Thoracic aorta (tissue), 1 donor: ENCODE data around the gene FOXQ1.

- RAMPAGE, long total RNA, result no peak
These were observed 144.3 kb upstream of the DUSP22 start for GRCh38 chr6:147887-148390.

DNA sequence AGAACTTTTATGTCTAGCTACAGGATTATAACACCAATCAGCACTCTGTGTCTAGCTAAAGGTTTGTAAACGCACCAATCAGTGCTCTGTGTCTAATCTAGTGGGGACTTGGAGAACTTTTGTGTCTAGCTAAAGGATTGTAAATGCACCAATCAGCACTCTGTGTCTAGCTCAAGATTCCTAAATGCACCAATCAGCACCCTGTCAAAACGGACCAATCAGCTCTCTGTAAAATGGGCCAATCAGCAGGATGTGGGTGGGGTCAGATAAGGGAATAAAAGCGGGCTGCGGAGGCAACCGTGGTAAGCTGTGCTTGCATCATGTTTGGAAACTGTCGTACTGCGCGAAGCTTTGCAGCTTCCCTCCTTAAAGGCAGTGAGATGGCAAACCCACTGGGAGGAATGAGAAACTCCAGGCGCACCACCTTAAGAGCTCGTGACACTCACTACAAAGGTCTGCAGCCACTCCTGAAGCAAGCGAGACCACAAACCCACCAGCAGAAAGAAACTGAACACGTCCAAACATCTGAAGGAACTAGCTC is 112.1 kb upstream of the DUSP22 start:
- RAMPAGE, long total RNA, result no peak

GRCh38 chr6:336573-337276 is 44.4 kb downstream of the DUSP22 start:
- RAMPAGE, long total RNA, result no peak

DNA sequence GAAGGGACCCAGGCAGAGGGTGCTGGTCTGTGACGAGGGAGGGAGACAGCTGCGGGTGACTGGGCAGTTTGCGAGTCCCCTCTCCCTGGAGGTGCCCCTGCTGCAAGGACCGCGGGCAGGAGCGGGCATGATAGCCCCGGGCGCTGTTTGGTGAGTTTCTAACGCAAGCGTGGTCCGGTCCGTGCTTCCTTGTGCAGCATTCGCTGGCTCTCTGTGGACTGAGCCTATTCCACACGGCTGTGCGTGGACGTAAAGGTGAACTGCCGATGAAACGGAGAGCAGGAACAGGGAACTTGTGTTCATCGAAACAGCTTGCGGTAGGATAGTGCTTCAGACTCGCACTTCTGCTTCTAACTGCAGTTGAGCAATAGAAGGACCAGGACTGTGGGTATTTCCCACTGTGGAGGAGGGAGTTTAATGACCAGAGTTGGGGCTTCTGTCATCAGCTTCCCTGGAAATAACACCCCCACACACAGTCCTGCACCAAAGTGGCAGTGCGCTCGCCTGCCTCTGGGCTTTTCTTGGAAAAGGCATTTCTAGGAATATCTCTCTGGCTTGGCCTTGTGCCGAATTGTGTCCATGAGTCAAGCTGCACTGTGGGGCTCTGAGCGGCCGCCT is 48.8 kb downstream of the DUSP22 start:
- RAMPAGE, long total RNA, result no peak

- RAMPAGE, long total RNA, result no peak
These were observed 8.2 kb downstream of the IRF4 start for GRCh38 chr6:399568-400290.

DNA sequence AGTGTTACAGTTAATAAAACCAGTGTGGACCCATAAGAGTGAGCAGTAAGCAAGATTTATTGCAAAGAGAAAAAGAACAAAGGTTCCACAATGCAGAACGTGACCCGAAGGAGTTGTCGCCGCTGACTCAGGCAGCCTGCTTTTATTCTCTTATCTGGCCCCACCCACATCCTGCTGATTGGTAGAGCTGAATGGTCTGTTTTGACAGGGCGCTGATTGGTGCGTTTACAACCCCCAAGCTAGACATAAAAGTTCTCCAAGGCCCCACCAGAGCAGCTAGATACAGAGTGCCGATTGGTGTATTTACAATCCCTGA is 33.9 kb downstream of the IRF4 start:
- RAMPAGE, long total RNA, result no peak

DNA sequence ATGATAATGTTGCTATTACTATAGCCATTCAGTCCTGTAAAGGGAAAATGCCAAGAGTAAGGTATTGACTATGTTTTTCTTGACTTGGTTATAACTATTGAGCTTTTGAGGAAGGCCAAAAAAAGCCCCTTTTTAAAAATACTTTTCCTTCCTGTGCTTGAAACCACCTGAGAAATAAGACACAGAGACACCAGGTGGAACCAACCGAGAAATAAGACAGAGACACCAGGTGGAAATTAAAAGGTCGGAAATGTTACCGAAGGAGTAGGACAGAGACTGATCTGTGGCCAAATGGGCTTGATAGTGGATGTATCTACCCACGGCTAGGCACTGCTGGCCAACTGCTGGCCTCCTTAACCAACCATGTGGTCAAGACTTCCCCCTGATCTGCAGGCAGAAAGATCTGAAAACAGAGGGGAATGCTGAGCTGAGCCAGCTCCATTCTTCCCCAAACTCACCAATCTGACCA is 121.5 kb upstream of the EXOC2 start:
- RAMPAGE, long total RNA, result no peak

GRCh38 chr6:884298-884928 is 191.5 kb upstream of the EXOC2 start:
- RAMPAGE, long total RNA, result no peak

DNA sequence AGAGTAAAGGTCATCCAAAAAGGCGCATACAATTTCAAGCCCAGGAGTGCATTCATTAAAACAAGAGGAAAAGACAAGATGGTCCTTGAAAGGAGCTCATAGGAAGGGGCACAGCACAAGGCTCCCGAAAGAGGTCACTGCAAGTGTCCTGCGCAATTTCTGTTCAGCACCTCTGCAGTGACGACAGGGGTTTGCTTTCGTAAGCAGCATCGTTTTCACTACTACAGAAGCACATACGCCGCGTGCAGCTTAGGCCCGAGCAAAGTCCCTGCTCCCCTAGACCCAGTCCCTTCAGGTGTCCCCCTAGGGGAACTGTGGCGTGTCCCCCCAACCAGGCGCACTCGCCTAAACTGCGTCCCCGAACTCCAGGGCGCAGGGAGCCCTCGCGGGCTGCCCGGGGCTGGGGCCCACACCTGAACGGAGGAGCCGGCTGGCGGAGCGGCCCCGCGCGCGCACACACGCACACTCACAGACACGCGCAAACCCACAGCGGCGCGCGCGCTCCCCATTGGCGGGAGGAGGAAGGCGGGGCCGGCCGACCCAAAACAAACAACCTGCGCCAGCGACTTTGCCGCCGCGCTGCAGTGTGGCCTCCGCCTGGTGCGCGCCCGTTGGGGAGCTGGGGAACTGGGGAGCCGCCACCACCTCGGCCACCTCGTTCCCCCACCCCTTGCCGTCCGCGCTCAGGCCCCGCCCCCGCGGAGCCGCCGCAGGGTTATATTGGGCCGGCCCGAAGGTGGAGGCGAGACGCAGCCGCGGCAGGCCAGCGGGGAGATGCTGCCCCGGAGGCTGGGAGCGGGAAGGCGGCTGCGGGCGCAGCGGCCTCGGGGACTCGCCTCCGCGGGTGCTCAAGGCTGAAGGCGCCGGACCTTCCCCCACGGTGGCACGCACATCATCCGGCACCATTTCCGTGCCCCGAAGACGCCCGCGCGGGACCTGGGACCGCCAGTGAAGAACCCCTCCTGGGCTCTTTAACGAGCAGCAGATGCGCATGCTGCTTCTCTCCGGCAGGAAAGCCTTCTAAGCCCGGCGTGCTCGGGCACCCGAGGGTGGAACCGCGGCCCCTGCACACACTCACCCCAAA is at the start of gene FOXQ1:
FOXQ1 (plus strand) TSS at position 745 of the 1,084 bp plus-strand sequence.
- RAMPAGE, long total RNA, result start-site peak on the plus strand centred at position 745 of the sequence, 6 bp wide, 262 reads

DNA sequence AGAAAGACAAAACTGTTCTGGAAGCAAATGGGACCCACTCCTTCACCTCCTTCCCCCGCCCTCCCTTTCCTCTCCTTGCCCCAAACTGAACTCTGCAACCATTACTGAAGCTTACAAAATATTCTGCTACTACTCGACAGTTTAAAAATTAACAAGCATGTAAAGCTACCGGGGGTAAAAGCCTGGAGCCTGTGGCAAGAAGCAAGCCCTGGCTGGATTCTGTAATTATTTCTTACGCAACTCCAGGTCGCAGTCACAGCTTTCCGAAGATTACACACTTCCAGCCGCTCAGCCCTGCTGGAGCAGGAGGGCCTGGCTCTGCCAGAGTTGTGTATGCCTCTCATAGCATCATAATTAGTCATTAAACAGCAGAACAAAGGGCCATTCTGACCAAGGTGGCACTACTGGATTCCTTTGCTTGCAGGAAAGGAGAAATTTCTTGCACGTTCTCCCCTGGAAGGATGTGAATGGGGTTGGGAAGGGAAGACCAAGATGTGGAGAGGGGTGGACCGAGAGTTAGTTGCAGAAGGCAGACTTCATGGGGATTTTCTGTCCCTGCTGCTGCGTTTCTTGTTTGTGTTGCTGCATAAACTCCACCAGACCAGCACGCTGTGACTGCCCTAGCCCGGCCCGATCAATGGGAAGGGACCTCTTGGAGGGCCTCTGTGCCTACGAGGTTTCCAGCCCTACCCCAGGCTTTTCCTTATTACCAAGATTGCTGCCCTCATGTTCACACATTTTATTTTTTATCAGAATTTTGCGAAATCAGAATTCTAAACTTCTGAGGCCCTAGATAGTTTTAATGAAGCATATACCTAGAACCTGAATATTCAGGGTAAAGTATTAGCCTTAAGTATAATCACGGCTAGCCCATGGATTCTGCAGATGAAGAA is 23.7 kb downstream of the FOXQ1 start:
- RAMPAGE, long total RNA, result no peak

- RAMPAGE, long total RNA, result no peak
These were observed 4.6 kb downstream of the FOXF2 start for GRCh38 chr6:1394019-1394292.

DNA sequence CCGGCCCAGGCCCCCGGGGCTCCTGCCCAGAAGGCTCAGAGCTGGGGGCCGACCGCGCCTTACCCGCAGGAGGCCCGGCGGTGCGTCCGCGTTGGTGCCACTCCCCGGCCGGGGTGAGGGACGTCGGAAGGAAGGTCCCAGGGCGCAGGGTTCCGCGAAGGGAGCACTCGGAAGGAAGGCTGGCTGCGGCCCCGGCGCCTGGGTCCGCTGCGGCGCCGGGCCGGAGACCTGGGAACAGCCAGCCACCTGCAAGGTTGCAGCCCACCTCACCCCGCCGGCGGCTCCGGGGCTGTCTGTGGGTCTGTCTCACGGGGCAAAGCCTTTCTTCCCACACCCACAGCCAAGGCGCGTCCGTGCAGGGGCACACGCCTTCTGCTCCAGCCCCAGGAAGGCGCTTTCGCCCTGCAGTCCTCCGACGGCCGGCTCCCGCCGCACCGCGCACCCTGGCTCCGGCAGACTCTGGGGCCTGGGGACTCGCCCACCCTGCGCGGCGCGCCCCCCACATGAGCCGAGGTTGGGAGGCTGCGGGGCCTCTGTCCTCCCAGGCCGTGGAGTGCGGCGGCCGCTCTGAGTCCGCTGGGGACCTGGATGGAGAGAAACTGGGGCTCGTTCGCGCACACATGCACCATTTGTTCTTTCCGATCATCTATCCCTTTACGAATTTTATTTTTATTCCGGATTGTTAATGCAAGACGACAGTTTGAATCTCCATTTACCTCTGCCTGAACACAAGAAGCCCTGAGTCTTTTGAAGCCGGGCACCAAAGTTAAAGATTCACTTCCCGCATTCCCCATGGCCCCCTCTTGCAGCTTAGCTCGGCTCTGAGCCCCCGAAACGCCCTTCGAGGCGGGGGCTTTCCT is 4.6 kb upstream of the FOXC1 start:
- RAMPAGE, long total RNA, result no peak

DNA sequence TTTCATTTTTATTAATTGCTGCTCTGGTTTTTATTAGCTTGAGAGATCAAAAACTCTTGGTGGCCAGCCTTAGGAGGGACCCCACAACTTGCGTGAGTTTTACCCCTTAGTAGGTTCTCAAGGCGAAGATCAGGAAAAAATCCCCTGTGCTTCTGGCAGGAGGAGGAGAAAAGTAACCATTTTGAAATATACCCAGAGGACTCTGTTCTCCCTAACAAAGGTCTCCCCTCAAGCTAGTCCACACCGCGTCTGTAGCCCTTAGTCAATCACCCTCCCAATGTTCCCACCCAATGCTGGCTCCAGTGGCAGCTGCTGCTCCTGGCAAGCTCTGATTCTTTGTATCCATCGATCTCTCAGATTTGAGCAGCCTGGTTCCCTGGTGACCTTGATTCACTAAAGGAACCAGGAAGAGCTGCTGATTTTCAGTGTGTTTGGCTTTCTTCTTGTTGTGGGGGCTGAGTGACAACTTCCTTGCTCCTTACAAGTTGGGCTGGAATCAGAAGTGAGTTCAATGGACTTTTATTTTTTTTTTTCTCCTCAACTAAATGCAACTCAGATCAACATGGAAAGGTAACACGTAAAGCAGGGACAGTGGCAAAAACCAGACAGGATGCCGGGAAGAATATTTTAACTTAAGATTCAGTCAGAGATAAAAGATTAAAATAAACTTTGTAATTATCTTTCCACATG is 68.5 kb downstream of the FOXC1 start:
- RAMPAGE, long total RNA, result no peak

DNA sequence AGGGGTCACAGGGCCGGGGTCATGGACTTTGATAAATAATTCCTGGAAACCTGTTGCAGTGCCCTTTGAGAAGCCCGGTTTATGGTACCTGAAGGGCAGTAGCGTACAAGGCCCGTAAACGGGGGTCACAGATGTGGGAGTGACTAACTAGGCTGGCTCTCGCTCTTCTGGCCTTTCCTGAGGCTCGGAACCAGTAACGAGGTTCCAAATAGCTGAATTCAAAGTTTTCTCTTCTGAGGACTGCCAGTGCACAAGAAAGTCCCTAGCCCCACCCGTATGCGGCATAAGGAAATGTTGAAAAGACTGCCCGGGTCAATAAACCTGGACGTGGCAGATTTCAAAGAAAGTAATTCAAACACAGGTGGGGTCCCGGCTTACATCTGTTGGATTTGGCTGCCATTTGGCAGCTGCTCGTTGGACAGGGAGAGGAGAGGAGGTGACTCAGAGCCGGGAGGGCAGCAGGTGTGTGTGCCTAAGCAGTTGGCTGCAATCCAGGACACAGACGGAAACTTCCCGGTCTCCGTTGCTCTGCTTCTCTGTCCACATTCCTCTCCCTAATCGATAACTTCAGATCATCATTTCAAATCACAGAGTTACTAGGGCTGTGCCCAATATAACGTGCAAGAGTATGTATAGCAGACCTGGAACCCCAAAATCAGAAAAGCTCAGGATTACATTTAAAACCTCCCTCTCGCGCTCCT is 694 bp upstream of the GMDS start:
- RAMPAGE, long total RNA, result no peak

DNA sequence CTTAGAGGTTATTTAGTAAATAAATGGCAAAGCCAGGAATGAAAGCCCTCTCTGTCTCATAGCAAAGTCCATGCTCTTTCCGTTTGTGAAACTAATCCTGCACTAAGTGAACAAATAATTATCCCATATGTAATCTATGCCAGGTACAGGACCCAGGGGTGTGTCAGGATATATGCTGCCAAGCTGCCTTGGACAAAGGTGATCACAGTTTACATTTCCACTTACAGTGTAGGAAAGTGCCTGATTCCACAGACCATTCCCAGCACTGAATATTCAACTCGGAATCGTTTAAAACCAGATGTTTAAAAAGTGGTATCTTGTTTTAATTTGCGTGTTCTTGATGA is 13.7 kb upstream of the GMDS start:
- RAMPAGE, long total RNA, result no peak

DNA sequence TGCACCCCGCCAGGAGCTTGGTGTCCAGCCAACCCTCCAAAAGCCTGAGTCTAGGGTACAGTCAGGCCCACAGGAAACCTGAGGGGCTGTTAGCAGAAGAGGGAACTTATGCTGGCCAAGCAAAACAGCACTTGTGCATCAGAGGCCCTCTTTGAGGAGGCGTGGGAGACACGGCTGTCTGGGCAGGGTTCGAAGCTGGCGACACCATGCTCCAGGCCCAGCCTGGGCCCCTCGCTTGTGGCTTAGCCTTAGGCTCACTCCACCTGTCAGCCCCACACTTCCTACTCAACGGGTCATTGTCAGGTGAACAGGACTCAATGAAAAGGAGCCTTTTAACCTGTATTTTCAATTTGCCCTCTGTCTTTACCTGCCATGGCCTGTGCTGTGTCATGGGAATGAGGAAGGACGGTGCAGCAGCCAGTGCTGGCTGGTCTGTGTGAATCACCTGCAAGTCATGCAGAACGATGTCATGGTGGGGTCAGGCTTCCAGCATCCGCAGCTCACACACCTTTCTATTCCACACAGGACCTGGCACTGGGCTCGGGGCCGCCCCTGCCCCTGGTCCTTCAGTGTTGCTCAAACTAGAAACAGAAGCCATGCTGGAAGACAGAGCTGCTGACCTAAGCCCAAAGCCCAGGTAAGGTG is 188.6 kb upstream of the GMDS start:
- RAMPAGE, long total RNA, result no peak

- RAMPAGE, long total RNA, result no peak
These were observed 12.0 kb upstream of the SERPINB1 start for GRCh38 chr6:2853543-2854240.

DNA sequence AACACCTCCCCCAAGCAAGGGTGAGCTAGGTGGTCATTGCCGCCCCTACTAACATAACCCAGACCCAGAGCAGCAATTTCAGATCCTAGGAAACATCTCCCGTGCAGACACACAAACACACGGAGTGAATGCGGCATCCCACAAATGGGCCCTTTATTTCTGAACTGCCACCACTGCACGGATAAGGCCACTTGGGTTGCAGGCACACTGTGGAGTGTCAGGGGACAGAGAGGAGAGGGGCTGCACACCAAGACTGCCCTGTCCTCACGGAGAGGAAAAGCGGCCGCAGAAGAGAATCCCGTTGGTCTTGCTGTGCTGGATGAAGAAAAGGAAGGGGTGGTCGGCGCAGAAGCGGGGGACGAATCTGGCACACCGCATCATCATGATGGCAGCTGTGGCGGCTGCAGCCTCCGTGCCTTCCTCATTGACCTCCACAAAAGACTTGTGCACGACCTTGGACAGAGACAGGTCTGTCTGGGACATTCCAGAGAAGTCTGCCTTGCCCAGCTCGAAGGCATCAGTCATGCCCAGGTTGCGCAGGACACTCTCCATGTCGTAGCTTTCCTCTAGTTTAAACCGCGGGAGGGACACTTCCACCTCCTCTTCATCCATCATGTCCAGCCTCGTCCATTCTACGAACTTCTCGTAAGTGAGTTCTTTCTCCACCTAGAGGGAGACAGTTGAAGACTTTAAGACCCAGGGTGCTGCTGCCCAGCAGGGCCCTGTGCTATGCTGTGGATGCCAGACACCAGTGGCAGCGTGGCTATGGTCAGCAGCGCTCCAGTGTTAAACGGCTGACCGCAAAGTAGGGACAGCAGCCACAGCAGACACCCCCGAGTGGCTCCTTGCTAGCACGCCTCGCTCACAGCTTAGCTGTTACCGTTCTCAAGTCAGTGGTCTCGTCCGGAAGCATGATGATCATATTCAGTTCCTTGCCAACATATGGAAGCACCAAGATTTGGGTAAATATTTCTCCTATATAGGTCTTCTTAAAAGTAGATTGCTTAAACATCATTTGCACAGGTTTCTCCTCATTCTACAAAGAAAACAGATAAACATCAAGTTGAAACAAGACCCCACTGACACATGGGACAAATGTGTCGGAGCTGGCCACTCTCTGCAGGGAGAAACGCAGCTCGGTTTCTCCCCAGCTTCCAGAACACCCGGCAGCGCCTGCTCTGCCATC is 22.9 kb downstream of the SERPINB6 start:
- RAMPAGE, long total RNA, result no peak

GRCh38 chr6:2960321-2960810 is 11.0 kb downstream of the SERPINB6 start:
- RAMPAGE, long total RNA, result no peak

DNA sequence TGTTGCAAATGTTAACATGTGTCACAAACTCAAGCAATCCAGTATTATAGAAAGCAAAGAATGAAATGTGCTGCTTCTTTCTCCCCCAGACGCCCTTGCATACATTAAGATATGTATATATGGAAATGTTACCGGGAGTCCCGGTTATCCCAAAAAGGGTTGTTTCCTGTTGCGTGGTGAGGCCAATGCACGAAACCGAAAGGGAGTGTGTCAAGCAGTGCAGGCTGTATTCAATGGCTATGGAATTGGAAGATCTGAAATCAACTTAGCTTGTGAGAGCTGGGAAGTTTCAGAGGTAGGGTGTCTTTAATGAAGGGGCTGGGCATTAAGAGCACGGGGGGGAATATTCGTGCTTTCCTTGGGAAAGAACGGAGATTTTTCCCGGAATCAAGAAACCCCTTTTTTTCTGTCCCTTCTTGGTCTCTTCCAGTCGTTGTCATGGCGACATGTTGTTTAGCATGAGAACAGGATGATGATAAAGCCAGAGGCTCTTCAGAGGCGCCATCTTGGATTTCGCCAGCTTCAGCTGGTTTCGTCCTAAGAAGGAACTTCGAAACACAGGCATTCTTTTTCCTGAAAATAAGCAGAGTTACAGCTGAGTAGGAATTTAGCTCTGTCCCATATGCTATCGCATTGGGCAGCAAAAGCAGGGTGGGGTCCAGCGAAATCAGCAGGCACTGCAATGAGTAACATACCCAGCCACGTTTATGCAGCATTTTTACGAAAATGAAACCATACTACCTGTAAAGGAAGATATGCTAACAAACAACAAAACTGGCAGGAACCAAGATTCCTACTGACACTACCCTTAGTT is 10.0 kb upstream of the NQO2 start:
- RAMPAGE, long total RNA, result no peak